M059J (cell line): ENCODE data around the genes OTULINL and ANKH.

- RAMPAGE, long total RNA, result no peak
Measured at GRCh38 chr5:11902118-11902825, 2.0 kb downstream of the CTNND2 start.

DNA sequence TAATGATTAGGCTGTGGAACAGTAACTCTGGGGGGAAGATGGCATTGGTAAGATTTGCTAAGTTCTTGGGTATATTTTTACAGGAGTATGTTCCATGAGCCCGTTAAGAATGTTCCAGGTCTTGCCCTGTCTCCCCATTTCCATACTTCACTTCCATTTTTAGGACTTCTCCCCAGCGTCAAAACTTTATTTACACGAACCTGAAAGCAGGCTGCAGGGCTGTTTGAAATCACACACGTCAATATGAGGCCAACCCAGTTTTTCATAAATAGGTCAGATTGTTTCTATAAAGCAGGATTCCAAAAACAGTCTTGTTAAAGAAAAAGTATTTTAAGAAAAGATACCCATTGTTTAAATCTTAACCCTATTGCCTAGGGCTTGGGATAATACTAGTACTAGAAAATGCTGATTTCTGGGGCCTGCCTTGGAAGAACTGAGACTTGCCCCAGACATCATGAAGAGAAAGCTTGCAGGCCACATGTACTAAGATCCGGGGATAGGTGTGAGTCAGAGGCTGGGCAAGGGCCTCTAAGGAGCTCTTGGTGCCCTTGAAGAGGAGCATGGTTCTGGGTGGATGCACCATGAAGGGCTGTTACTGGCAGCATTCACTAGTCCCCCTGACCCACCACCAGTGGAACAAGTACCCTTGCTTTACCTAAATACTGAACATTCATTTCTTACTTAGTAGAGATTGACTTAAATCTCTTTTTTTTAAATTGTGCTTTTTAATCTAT, 24.2 kb downstream of the TRIO start:
- RAMPAGE, long total RNA, result no peak

GRCh38 chr5:14206463-14206992, 63.4 kb downstream of the TRIO start:
- RAMPAGE, long total RNA, result no peak

DNA sequence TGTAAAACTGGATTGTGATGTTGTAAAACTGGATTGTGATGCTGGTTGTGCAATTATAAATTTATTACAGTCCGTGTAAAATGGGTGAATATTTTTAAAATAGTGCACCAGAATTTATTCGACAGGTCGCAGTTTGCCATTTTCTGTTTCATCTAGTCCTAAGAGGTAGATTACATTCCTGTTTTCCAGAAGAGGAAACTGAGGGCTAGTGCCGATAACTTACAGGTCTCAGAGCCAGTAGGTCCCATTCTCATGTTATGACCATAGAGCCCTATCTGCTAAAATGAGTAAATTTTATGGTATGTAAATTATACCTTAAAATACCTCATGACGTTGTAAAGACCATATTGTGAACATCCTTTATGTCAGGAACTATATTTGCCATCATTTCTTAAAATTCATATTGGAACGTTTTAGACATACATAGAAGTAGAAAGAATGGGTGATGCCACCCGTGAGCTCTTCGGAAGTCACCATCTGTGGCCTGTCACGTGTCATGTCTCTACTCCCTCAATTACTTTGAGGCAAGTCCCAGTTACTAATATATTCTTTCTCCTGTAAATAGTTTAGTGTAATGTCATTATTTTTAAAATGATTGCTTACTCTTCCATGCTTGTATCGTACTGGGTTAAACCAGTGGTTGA, 65.9 kb downstream of the TRIO start:
- RAMPAGE, long total RNA, result no peak

GRCh38 chr5:14213406-14214673, 70.7 kb downstream of the TRIO start:
- RAMPAGE, long total RNA, result no peak

- RAMPAGE, long total RNA, result no peak
Measured at GRCh38 chr5:14249245-14249912, 106.2 kb downstream of the TRIO start.

DNA sequence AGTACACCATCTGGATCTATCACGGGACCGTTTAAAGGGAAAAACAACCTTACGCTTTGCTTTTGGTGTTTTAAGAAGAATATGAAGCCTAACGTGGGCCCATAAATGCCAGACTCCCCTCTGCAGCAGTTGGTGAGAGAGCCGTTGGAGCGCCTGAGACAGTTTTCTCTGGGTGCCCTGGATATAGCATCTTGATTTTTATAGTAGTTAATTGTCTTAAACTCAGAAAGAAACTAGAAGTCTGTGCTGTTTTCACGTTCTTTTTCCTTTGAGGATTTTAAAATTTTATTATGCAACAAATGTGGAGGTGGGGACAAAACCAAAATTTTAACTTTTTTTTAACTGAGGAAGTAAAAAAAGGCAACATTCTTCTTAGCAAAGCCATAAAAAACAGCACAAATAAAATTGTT, 141.9 kb upstream of the OTULINL start:
- RAMPAGE, long total RNA, result no peak

- RAMPAGE, long total RNA, result no peak
Measured at GRCh38 chr5:14452457-14453250, 128.9 kb upstream of the OTULINL start.

DNA sequence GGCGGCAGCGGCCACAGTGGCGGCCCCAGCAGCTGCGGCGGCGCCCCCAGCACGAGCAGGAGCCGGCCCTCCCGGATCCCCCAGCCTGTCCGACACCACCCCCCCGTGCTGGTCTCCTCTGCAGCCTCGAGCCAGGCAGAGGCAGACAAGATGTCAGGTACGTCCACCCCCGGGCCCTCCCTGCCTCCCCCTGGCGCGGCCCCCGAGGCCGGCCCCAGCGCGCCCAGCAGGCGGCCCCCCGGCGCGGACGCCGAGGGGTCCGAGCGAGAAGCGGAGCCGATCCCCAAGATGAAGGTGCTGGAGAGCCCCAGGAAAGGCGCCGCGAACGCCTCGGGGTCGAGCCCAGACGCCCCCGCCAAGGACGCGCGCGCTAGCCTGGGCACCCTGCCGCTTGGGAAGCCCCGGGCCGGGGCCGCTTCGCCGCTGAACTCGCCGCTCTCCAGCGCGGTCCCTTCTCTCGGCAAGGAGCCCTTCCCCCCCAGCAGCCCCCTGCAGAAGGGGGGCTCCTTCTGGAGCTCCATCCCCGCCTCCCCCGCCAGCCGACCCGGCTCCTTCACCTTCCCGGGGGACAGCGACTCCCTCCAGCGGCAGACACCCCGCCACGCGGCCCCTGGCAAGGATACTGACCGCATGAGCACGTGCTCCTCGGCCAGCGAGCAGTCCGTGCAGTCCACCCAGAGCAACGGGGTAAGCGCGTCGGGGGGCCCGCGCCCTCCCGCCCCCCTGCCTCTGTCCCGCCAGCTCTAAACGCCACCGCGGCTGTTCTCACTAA, 93.8 kb upstream of the OTULINL start:
- RAMPAGE, long total RNA, result no peak

GRCh38 chr5:14581376-14582586, at the start of gene OTULINL:
TSS of gene OTULINL (plus strand) at chr5:14581792.
- RAMPAGE, long total RNA, result no peak

DNA sequence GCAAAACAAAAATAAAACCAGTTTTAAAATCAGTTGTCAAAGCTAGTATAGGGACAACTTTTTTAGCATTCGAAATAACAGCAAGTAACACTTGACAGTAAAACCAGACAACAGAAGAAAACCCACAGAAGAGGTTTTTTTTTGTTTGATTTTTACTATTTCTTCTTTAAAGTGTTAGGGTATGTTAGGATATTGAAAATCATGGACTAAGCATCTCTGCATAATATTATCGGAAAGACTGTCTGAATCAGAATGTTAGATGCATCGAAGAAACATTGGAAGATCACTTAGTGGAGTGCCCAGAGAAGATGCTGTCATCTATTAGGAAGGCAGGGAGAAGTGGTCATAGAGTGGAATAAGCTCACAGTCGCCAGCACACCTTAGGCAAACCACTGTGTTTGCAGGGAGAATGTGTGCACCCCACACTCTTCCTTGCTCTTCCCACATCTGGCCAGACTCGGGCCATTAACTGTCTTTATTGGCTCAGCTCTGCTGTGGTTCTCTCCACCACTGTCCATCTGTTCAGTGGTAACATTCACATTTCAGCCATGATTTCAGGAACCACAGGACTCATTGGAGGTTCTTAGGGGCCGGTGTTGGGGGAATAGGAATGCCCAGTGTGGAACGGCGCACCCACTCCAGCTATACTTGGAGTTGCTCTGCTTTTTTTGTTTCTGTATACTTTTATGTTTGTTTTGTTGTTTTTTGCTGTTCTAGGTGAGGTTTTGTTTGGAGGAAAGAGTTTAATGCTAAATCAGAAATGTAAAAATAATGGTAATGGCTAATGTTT, 2.4 kb downstream of the OTULINL start:
- RAMPAGE, long total RNA, result no peak

- RAMPAGE, long total RNA, result no peak
Measured at GRCh38 chr5:14651841-14652273, 12.7 kb upstream of the OTULIN start.

- RAMPAGE, long total RNA, result no peak
Measured at GRCh38 chr5:14681360-14682115, 17.0 kb downstream of the OTULIN start.

DNA sequence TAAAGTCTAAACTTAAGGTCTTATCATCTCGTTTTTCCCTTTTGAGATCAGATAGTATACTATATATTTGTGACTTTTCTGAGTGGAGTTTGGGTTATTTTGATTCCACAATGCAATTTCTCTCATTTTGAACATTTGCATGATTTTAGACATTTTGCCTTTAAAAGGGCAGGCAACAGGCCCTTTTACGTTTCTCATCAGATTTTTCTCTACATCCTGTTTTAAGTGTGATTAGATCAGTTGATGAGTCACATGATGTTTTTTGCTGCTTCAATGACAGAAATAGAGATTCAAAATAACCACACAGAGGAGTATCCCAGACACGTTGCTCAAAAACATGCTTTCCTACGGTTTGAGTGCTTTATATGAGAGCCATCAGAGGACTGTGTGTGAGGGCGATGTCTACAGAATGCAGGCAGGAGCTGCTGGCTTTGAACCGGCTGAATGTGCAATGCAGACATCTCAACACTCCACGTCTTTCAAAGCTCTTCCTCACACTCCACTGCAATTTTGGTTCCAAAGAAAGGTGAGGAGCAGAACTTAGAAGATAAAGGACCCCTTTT, 42.1 kb downstream of the OTULIN start:
- RAMPAGE, long total RNA, result no peak

DNA sequence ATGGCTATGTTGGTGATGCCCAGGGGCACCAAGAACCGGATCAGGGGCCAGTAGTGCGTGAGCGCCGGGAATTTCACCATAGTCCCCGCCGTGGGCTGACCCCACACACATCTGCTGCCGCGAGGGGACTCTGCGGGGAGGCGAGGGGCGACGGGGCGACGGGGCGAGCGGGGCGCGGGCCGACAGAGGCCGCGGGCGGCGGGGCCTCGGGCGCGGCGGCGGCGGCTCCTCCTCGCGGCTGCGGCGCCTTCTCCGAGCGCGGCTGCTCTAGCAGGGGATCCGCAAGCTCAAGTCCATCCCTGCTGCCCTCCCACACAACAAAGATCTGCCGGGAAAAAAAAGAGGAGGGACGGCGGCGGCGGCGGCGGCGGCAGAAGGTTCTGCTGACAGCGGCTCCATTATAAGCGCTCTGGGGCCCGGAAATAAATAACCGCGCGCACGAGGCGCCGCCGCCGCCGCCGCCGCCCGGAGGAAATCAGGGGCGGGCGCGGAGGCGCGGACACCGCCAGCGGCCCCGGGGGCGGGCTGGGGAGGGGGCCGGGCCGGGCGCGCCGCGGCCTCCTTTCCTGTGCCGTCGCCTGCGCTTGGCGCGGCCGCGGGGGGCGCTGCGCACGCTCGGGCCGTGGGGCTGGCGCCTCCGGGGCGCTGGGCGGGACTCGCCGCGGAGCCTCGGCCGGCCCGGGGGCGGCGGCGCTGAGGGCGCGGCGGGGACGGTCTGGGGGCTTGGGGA, at the start of gene ANKH:
ANKH (minus strand) TSS at position 411 of the 730 bp plus-strand sequence.
- RAMPAGE, long total RNA, result no peak

DNA sequence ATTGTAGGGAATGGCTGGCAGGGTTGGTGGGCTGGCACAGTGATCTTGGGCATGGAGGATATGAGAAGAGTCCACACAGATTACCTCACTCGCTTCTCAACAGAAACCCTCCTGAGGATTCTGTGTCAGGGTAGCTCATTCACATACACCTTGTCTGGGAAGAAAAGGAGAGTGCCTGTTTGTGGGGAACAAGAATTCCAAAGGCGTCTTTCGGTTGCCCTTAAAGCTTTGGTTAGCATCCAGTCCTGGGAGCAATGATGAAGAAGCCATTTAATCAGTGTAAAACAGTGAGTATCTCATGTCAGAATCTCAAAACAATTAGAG, 26.2 kb downstream of the FBXL7 start:
- RAMPAGE, long total RNA, result no peak

GRCh38 chr5:15745691-15746093, 245.7 kb downstream of the FBXL7 start:
- RAMPAGE, long total RNA, result no peak

DNA sequence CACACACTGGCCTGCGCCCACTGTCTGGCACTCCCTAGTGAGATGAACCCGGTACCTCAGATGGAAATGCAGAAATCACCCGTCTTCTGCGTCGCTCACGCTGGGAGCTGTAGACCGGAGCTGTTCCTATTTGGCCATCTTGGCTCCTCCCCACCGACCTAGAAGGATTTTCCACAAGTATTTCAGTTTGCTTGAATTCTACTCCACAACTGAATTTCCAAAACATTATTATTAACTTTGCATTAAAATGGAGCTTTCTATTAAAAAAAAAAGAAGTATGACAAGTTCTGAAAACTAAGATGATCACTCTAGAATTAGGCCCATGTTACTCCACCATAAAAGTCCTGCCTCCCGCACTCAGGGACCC, 267.2 kb downstream of the MARCHF11 start:
- RAMPAGE, long total RNA, result no peak

- RAMPAGE, long total RNA, result no peak
Measured at GRCh38 chr5:16537937-16538438, 72.4 kb upstream of the ZNF622 start.

DNA sequence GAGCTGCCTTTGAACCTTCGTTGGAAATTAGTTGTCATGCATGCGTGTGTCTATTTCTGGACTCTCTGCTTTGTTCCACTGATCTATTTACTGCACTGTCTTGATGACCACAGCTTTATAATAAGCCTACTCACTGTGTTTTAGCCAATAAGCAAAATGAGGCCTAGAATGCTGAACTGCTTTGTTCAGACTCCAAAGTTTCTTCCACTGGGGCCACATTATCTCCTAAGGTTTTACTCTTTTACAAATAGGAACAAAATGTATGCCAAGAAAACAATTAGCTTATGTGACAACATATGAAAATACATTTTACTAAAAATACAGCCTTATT, 72.1 kb downstream of the RETREG1 start:
- RAMPAGE, long total RNA, result no peak